Upper lobe of left lung (tissue), 5 donors: ENCODE results near the genes GJB4 and C1orf216.

- PRO-cap, 2 experiments = no peak in any of the 2 experiments
- RAMPAGE, long total RNA, 4 experiments = no peak in any of the 4 experiments
Observed at GRCh38 chr1:33634833-33635234, 162.4 kb downstream of the ZSCAN20 start.

DNA sequence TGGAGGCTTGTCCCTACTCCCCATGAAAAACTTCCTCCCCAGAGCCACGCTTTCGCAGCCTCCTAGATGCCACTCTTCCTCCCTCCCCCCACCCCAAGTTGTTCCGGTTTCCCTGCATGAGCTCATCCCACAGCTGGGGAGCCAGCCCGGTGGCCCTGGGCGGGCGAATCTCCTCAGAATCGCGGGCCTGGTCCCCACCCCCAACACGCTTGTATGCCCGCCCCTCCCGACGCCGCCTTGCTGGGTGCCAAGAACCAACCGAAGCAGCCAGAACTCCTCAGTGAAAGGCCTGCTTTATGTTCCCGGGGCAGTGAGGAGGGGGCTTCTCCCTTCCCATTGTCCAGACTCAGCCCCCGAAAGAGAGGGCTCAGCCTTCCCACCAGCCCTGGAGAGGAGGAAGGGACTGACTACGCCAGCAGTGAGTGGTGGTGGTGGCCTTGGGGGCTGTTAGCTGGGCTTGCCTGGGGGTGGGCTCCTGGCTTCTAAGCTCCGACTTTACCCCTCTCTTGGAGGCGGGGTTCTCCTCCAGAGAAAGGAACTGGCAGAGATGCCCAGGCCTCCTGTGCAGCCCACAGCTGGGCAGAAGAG, 1.8 kb upstream of the CSMD2 start:
- PRO-cap, 2 experiments = no peak in any of the 2 experiments
- RAMPAGE, long total RNA, 4 experiments = no peak in any of the 4 experiments

- PRO-cap, 2 experiments = no peak in any of the 2 experiments
- RAMPAGE, long total RNA, 4 experiments = no peak in any of the 4 experiments
Observed at GRCh38 chr1:34177146-34177678, 505 bp downstream of the C1orf94 start.

- PRO-cap, 2 experiments = no peak in any of the 2 experiments
- RAMPAGE, long total RNA, 4 experiments = no peak in any of the 4 experiments
Observed at GRCh38 chr1:34759367-34759859, at the start of gene GJB4. TSS of gene GJB4 (plus strand) at chr1:34759740.

DNA sequence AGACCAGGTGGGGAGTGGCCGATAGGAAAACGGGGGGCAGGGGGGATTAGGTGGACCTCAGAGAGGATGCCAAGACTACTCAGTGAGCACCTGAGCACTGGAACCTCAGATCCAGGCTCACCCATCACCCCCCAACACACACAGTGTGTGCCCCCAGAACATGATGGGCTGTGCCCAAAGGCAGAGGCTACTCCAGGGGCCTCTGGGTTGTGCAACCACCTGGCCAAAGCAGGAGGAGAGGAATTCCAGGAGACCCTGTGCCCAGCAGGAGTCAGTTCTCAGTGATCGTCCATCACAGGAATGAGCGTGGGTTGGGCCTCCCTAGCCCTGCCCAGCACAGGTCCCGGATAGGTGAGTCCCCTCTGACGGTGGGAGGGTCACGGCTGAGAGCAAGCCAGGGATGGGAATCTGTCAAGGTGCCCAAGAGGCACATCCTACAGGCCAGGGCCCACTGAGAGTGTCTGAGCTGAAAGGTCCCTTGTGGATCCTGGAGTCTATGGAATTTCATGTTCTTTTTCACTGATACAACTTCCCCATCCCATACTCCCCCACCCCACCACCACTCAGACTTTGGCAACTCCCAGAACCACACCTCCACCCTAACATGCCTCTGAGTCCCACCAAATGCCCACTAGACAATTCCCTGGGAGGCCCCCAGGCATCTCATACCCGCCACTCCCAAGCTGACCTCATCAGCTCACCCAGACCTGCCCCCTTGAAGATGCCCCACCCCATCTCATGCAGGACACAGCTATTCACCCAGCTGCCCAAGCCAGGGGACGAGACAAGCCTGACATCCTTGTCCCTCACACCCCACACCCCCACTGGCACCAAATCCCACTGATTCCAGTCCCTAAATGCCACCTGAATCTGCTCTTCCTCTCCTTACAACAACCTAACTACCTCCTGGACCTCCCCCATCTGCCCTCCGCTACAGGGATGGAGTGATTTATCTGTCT, 3.1 kb downstream of the GJB4 start:
- PRO-cap, 2 experiments = no peak in any of the 2 experiments
- RAMPAGE, long total RNA, 4 experiments = no peak in any of the 4 experiments

DNA sequence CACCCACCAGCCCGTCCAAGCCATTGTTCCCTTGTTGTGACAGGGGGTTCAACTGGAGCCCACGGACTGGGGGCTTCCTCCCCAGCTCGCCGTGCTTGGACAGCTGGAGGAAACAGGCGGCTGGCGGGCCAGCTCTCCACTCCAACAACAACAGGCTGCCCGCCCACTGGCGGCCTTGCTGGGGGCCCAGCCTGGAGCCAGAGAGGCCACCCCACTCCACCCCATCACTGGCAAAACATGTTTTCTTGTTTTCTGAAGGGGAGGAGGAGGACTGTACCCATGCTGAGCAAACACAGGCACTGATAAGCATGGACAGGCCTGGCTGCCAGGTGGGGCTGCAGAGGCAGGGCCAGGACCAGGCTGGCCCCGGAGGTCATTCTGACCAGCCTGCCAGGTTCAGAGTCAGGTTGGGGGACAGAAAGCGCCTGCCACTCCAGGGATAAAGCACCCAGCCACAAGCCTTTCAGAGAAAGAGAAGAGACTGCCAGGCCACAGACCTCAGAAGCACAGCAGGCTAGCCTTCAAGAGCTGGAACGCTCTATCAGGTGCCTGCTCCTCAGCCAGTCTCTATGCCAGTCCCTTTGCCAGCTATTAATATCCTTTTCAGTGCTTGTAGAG, 32.8 kb downstream of the GJA4 start:
- PRO-cap, 2 experiments = no peak in any of the 2 experiments
- RAMPAGE, long total RNA, 4 experiments = no peak in any of the 4 experiments

- PRO-cap, 2 experiments = peak in 1 of 2 experiments; most common plus-strand start chr1:34844445 (in 1); most common minus-strand start chr1:34844315 (in 1)
- RAMPAGE, long total RNA, 4 experiments = no peak in any of the 4 experiments
Observed at GRCh38 chr1:34844148-34844844, 15.3 kb downstream of the SMIM12 start.

- PRO-cap, 2 experiments = no peak in any of the 2 experiments
- RAMPAGE, long total RNA, 4 experiments = no peak in any of the 4 experiments
Observed at GRCh38 chr1:35062569-35063351, 16.4 kb upstream of the ZMYM1 start.

DNA sequence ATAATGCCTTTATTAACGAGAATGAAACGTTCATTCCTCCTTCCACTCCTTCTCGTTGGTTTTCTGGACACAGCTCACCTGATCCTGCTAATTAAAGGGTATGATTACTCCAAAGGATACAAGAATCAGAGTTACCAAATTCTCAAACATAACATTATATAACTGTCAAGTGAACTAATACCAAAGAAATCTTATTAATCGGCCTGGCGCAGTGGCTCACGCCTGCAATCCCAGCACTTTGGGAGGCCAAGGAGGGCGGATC, 16.6 kb downstream of the SFPQ start:
- PRO-cap, 2 experiments = no peak in any of the 2 experiments
- RAMPAGE, long total RNA, 4 experiments = no peak in any of the 4 experiments

DNA sequence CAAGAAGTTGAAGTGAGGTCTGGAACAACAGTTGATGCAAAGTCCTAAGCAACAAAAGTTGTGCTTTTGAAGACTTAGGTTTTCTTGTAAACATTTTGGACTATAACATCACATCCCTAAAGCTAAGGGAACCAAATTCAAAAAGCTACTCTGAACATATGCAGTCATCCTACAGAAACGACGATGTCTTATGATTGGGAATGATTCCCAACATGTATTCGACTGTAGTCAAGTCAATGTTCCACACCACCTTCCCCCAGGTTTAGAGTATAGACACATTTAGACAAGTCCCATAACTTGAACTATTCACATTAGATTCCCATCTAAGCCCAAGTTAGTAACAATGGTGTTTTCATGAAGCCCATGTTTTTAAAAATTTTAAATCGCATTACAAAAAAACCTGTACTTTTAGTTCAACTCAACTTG, 12.7 kb downstream of the SFPQ start:
- PRO-cap, 2 experiments = no peak in any of the 2 experiments
- RAMPAGE, long total RNA, 4 experiments = no peak in any of the 4 experiments

GRCh38 chr1:35186764-35187252, 6.1 kb downstream of the SFPQ start:
- PRO-cap, 2 experiments = no peak in any of the 2 experiments
- RAMPAGE, long total RNA, 4 experiments = no peak in any of the 4 experiments

DNA sequence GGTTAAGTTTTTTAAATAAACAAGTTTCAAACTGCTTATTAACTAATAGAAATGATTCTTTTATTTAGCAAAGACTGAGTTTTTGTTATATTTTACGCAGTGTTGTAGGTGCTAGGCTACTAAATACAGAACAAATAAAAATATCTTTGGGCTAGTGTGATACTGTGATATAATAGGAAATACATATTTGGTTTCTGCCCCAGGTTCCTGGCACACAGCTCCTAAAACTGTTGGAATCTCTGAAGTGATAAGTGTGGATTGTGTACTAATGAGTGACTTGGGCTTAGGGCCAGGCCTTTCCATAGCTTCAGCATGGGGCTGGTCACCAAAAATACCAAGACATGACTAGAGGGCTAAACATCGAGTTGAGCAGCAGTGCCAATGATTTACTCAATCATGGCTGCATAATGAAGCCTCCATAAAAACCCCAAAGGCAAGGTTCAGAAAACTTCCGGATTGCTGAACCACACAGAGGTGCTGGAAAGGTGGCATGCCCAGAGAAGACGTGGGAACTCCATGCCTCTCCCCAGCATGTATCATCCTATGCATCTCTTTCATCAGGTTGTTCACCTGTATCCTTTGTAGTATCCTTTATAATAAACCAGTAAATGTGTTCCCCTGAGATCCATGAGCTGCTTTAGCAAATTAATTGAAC, 51.5 kb downstream of the ZMYM4 start:
- PRO-cap, 2 experiments = no peak in any of the 2 experiments
- RAMPAGE, long total RNA, 4 experiments = no peak in any of the 4 experiments

- PRO-cap, 2 experiments = no peak in any of the 2 experiments
- RAMPAGE, long total RNA, 4 experiments = no peak in any of the 4 experiments
Observed at GRCh38 chr1:35436953-35437260, 120.3 kb downstream of the KIAA0319L start.

GRCh38 chr1:35505814-35506287, 51.4 kb downstream of the KIAA0319L start:
- PRO-cap, 2 experiments = no peak in any of the 2 experiments
- RAMPAGE, long total RNA, 4 experiments = no peak in any of the 4 experiments

DNA sequence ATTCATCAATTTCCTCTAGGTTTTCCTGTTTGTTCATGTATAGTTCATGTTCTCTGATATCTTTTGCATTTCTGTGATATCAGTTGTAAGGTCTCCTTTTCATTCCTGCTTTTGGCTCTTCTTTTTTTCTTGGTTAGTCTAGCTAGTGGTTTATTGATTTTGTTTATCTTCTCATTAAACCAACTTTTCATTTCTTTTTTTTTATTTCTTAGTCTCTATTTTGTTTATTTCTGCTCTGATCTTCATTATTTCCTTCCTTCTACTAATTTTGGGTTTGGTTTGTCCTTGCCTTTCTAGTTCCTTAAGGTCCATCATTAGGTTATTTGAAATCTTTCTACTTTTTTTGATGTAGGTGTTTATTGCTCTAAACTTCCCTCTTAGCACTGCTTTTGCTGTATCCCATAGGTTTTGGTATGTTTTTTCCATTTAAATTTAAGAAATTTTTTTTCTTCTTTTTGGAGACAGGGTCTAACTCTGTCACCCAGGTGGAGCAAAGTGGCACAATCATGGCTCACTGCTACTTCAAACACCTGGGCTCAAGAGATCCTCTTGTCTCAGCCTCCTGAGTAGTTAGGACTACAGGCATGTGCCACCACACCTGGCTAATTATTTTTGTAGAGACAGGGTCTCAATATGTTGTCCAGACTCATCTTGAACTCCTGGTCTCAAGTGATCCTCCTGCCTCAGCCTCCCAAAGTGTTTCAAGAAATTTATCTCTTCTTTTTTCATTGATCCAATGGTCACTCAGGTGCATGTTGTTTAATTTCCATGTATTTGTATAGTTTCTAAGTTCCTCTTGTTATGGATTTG, 29.3 kb downstream of the KIAA0319L start:
- PRO-cap, 2 experiments = no peak in any of the 2 experiments
- RAMPAGE, long total RNA, 4 experiments = start-site peak on the minus strand in 1 of 4 experiments, centred at positions 153 to 567 of the sequence, 7 to 8 reads per replicate

DNA sequence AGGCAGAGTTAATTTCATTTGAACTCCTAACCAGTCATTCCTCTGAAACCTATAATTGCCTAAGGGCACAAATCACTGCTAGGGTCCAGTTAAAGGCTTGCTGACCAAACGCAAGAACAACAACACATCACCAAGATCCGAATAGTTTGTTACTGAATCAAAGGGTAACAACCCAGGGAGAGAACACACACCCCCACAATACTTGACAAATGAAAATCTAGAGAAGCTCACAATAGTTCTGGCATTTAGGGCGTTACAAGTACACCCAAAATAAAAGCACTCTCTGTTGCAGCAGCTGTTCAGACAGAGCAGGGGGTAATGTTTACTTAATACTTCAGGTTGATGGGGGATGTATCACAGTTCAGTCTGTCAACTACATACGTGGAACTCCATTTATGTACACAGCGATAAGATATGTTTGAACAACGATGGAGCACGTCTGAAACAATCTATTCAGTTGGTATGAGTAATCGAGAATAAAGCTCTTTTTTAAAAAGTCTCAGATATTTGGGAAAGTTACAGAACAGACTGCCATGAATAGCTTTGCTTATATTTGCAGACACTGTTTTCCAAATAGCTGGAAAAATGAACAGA, 1.2 kb downstream of the KIAA0319L start:
- PRO-cap, 2 experiments = no peak in any of the 2 experiments
- RAMPAGE, long total RNA, 4 experiments = no peak in any of the 4 experiments

DNA sequence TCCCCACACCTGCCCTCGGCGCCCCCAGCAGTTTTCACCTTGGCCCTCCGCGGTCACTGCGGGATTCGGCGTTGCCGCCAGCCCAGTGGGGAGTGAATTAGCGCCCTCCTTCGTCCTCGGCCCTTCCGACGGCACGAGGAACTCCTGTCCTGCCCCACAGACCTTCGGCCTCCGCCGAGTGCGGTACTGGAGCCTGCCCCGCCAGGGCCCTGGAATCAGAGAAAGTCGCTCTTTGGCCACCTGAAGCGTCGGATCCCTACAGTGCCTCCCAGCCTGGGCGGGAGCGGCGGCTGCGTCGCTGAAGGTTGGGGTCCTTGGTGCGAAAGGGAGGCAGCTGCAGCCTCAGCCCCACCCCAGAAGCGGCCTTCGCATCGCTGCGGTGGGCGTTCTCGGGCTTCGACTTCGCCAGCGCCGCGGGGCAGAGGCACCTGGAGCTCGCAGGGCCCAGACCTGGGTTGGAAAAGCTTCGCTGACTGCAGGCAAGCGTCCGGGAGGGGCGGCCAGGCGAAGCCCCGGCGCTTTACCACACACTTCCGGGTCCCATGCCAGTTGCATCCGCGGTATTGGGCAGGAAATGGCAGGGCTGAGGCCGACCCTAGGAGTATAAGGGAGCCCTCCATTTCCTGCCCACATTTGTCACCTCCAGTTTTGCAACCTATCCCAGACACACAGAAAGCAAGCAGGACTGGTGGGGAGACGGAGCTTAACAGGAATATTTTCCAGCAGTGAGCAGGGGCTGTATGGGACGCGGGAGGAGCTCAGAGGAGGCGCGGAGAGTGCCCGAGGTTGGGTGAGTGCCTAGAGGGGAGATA, 4.4 kb downstream of the TFAP2E start:
- PRO-cap, 2 experiments = peak in 1 of 2 experiments; most common plus-strand start position 548 of the sequence (in 1); most common minus-strand start position 517 of the sequence (in 1)
- RAMPAGE, long total RNA, 4 experiments = start-site peak on the minus strand in 2 of 4 experiments, centred at positions 478 to 497 of the sequence, 16 to 36 reads per replicate

GRCh38 chr1:35718652-35719417, at the start of gene C1orf216:
TSS of gene C1orf216 (minus strand) at chr1:35718884.
- PRO-cap, 2 experiments = peak in 2 of 2 experiments; most common plus-strand start chr1:35718896 (in 1); most common minus-strand start chr1:35718863 (in 2)
- RAMPAGE, long total RNA, 4 experiments = start-site peak on the minus strand in 3 of 4 experiments, at chr1:35718845-35718886 at its widest, 16 to 74 reads per replicate

- PRO-cap, 2 experiments = no peak in any of the 2 experiments
- RAMPAGE, long total RNA, 4 experiments = start-site peak on the plus strand in 1 of 4 experiments, at chr1:35855686-35855793 at its widest, 24 reads per replicate
Observed at GRCh38 chr1:35855049-35856165, 27.6 kb upstream of the AGO1 start.

DNA sequence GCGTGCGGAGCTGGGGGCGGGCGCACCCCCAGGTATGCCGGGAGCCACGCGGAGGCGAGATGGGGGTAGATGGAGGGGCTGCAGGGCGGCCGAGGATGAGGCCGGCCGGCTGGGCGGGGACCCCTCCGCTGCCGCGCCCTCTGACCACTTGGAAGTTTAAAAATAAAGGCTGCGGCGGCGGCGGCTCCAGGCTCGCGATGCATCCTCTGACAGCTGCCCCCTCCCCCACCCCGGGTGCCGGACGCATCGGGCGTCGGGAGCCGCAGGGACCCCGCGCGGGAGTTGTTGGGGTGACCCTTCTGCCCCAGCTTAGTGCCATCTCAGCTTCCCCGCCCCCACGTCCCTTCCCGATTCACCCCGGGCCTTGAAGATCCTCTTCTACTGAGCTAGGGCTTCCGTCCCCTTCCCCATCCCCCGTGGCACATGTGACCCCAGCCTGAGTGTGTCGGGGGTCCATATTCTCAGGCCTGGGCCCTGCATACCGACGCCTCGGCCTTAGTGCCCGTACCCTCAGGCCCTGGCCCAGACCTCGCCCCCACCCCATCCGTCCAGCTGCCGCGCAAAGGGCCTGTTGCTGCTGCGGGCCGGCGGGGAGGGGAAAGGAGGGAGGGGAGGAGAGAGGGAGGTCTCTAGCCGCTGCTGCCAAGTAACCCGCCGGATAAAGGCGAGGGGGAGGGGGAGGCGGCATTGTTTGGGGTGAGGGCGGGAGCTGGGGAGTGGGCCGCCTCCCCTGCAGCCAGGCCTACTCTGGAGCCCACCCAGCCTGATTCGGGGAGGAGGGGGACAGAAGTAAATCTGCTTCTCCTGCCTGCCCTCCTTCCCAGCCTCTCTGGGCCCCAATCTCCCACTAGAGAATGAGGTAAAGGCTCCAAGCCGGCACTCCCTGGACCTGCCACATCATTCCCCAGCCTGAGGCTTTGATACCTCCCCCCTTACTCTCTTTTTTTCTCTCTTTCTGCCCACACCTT, 756 bp downstream of the MAP7D1 start:
- PRO-cap, 2 experiments = peak in 2 of 2 experiments; most common plus-strand start position 159 of the sequence (in 2); most common minus-strand start position 158 of the sequence (in 2)
- RAMPAGE, long total RNA, 4 experiments = no peak in any of the 4 experiments